PC-3 (cell line): Measurements from ENCODE around the gene FAM161A.

DNA sequence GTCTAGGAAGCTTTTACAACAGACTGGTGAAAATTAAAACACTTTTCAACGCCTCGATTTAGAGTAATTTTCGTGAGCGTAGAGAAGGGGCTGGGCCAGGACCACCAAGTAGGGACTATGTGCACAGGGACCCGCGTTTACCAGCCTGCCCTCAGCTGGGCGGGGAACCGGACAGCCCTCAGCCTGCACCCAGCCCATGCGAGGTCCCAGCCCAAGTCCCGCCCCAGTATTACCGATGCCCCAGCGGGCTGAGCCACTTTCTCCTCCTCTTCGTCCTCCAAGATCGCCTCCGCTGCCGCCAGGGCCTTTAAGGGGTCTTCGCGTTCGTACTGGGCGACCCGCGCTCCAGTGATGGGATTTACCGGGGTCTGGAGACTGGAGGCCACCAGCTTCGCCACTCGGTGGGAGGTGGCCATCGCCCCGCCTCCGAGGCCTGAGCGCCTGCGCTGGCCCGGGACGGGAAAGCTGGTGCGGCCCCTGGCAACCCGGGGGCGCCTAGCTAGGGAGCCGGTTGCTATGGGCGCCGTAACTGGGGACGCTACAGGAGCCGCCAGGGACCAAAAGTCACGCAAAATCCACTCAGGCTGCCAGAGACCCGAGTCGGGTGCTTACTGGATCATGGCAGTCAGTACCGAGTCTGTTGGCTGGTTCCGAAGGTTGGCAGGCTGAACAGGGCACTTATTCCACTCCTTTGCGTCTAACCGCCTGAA, at the start of gene FAM161A:
Gene FAM161A (minus strand): TSS at position 435 of the 710 bp plus-strand sequence.
- RAMPAGE, long total RNA, result no peak

DNA sequence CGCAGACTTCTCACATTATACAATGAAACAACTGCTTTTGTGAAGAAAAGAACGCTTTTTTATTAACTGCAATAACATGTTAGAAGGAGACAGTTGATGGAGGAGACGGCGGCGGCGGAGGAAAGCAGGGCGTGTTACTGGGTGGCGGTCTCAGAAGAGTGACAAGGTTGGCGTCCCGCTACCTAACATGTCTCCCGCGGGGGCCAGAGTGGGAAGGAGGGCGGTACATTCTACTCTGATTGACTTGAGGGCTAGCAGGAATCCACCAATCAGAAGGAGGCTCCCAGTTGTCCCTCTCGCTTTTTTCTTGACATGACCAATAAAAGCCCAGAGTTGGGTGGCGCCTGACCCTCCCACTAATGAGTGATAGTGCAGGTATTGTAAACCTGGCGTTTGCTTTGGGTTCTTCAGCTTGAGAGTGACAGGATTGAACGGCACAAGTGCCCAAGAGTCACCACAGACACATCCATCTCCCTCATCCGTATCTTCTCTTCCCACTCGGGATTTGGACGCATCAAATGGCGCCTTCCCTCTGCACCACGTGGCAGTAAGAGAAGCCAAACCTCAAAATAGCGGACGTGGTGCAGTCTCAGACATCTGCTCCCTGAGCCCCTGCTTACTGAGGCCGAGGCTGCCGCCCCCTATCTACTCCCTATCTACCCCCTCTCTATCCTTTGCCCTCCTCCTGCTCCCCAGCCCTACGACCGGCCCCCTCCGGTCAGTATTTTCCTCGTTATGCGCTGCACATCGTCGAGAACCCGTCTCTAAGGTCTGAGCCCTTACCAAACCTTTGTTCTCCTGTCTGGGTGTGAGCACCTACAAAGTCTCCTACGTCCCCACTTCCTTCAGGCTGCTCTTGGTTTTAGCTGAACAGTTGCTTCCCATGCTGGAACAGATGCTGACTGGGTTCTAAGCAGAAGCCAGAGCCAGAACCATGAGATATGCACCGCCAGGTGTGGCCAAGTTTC, 760 bp upstream of the FAM161A start:
- RAMPAGE, long total RNA, result no peak

DNA sequence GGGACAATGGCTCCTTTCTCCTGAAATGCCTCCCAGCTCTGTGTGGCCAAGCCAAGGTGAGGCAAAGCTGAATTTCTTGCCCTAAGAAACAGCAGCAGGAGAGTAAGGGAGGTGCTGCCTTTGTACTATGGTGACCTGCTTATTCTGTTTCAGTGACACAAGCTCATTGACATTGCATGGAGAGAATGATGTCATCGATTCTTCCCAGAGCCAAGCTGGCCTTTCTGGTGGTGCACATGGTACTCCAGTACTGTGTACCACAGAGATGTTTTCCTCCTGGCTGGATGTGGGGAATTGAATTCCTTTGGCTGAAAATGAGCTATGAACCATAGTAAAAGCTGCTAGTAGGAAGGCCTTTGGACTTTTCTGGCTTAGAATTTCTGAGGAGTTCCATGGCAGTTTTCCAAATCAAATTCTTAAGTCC, 17.2 kb upstream of the B3GNT2 start:
- RAMPAGE, long total RNA, result no peak

- RAMPAGE, long total RNA, result no peak
These were observed 4.3 kb downstream of the B3GNT2 start for GRCh38 chr2:62200132-62200637.

- RAMPAGE, long total RNA, result no peak
These were observed 18.0 kb downstream of the B3GNT2 start for GRCh38 chr2:62213633-62214627.

DNA sequence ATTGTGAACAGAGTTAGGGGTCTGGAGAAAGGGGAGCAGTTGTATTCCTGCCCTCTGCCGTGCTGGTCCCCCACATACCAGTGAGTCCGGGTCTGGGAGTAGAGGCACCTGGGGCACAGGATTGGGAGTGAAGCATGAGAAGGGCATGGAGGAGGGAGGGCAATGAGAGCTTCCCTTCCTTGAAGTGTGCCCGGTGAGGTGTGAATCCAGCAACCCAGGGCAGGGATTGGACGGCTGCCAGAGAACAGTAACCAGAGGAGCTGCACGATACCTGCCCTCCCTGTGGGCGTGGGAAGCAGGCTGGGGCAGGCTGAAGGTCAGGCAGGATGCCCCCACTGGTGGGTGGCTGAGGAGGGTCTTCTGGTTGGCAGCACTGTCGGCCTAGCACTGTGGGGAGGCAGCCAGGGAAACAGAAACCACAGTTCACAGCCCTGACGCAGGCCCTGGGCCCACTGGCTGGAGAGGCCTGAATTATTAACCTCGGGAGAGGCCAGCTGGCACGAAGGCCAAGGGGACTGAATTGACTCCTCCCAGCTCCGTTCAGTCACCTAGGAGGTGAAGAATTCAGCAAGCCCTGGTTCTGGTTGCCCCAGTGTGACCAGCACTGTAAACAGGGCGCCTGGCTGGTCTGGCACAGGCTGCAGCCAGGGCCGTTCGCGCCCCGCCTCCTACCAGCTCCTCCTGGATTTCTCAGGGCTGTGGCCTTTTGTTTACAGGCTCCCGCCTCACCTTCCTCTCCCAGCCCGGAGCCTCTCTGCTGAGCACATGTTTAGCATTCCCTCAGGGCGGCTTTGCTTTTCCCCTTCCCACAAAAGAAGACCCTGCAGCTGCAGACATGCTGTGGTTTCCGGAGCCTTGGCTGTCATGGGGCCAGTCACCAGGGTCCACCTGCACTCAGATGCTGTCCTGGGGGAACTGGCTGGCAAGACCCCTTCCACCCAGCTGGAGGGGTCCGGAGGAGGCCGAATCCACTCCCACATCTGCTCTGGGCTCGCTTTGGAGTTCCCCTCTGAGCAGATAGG, 97.7 kb downstream of the B3GNT2 start:
- RAMPAGE, long total RNA, result no peak

DNA sequence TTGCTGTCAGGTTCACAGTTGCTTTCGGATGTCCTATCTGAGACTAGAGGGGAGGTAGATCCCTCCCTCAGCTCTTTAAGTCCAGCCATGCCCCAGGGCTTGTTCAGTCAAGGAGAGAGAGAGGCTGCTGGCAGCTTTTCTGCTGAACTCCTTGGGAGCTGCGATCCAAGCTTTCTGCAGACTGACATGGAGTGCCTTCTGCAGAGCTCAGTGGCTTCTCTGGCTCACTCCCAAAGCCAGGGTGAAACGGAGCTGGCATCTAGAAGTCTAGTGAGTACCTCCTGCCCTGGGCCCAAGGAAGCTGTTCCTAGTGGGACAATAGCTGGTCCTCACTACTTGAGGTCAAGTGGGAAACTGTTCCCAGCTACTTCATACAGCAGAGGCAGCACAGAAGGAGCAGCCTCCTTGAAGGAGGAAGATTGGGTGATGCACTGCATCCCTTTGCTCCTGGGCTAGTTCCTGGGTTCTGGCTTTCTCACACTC, 62.5 kb downstream of the TMEM17 start:
- RAMPAGE, long total RNA, result no peak

GRCh38 chr2:62488951-62489451, 17.0 kb downstream of the TMEM17 start:
- RAMPAGE, long total RNA, result no peak

DNA sequence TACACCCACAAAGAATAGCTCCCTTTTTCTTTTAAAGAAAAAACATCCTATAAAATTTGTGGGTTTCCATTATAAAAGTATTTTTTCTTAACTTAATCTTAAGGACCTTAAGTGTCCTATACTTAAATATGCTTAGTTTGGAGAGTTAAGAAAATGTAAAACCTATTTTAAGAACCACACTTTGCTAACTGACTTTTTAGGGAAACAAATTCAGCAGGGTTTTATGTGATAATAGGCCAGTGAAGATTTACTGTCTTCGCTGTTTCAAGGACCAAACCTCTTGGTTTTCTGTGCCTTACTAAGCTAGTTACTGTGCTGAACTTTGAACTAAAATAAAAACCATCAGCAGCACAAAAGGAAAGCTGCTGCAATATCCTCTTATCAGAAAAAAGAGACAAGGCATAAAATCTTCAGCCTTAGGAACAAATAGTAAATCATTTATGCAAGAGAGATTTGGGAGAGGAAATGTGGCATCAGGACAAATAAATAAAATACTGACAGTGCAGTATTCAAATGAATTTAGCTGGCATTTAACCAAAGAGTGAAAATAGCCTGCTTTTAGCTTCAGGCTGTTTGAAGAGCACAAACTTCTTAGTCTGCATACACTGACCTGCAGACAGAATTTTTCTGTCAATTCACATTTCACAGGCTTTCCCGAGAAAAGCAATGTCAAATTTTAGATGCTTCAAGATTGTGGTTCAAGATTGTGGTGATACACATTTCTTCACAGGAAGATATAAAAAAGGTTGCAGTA, 64.1 kb upstream of the EHBP1 start:
- RAMPAGE, long total RNA, result no peak

GRCh38 chr2:62706534-62706780, 944 bp downstream of the EHBP1 start:
- RAMPAGE, long total RNA, result no peak

GRCh38 chr2:63470453-63471361, 117.6 kb downstream of the WDPCP start:
- RAMPAGE, long total RNA, result no peak

- RAMPAGE, long total RNA, result no peak
These were observed 26.3 kb downstream of the MDH1 start for GRCh38 chr2:63614988-63615455.

GRCh38 chr2:63840920-63841474, 699 bp upstream of the UGP2 start:
- RAMPAGE, long total RNA, result no peak

- RAMPAGE, long total RNA, result no peak
These were observed 14.3 kb downstream of the UGP2 start for GRCh38 chr2:63855859-63856630.

GRCh38 chr2:63885567-63886012, 43.9 kb downstream of the UGP2 start:
- RAMPAGE, long total RNA, result no peak

DNA sequence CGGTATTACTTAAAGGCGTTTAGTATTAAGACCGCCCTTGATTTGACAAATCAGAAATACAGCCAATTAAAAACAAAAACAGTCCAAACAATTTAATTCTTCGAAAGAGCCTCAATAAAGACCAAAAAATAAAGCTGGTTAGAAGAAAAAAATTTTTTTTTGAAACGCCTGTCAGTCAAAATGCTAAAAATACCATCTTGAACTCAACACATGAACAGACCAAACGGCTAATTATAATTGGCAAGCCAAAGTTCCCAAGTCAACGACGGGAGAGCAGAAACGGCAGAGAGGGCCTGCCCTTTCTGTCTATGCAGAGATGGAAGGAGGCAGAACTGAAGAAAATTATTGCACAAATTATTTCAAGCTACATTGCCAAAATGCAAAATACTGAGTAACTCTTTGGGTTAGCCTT, 1.1 kb downstream of the VPS54 start:
- RAMPAGE, long total RNA, result no peak

GRCh38 chr2:64222236-64222837, 78.1 kb upstream of the PELI1 start:
- RAMPAGE, long total RNA, result no peak

GRCh38 chr2:64227926-64228713, 83.9 kb upstream of the PELI1 start:
- RAMPAGE, long total RNA, result no peak

GRCh38 chr2:64311672-64312237, 142.2 kb upstream of the LGALSL start:
- RAMPAGE, long total RNA, result no peak

GRCh38 chr2:64400622-64401169, 53.3 kb upstream of the LGALSL start:
- RAMPAGE, long total RNA, result no peak